Fallopian tube (tissue), 1 donor: ENCODE measurements around the genes GGT7, ACSS2, FAM83C and NFS1.

- PRO-cap, result no peak
These were observed 728 bp upstream of the TP53INP2 start for GRCh38 chr20:34703440-34703792.

DNA sequence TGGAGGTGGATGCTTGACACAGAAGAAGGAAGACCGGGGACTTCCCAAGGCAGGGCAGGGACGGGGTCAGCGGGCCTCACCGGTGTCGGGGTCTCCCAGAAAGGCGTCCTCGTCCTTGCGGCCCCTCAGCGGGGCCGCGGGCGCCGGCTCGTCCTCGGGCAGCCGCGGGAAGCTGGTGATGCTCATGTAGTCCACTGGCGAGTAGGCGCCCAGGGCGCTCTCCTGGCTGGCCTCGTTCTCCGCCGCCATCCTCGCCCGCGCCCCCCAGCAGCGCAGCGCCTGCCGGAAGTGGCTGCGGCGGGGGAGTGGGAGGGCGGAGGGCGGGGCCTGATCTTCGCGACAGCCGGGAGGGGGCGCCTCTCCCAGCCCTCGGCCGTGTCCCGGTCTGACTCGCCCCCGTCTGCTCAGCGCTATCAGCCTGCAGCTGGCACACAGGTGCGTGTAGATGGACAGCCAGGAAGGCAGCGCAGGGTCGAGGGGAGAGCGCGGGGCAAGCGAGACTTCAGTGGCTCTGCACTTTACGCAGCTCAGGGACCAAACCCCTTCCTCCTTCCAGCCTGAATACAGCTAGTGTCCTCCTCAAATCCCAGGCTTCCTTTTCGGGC is at the start of gene GGT7:
GGT7 (minus strand) TSS at position 290 of the 605 bp plus-strand sequence.
- PRO-cap, result bidirectional peak, plus-strand start at position 442 of the sequence, minus-strand start at position 263 of the sequence

DNA sequence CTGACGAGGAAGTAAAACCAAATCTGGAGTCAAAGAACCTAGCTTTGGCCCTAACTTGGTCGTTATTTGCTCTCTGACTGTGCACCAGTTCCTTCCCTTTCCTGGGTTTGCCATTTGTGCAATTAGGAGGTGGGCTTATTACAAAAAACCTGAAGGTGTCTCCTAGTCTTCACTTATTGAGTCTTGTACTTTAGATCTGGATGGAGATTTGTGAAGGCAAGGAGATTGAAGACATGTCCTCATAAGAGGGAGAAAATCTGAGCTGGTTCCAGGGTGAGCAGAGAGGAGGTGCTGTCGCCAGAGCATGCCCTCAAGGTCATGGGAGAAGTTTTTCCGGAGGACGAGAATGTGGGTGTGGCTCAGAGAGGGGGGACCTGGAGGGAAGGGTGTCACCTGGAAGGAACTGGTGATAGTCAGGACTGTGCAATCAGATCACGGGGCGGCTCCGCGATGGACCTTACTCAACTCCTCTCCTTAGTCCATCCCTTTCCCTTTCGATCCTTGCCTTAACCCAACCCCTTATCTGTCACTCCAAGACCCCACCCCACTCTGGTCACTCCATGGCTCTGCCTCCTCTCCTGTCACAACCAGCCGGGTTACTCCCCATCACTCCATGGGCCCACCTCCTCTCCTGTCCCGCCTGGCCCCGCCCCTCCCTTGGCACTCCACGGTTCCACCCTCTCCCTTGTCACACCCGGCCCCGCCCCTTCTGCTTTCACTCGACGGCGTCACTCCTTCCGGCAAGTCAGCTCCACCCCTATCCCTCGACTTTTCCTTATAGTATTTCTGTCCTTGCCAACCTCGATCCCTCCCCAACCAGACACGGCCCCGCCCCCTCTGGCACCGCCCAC is 528 bp upstream of the ACSS2 start:
- PRO-cap, result bidirectional peak, plus-strand start at position 430 of the sequence, minus-strand start at position 320 of the sequence; bidirectional peak, plus-strand start outside the sequence, minus-strand start at position 598 of the sequence

DNA sequence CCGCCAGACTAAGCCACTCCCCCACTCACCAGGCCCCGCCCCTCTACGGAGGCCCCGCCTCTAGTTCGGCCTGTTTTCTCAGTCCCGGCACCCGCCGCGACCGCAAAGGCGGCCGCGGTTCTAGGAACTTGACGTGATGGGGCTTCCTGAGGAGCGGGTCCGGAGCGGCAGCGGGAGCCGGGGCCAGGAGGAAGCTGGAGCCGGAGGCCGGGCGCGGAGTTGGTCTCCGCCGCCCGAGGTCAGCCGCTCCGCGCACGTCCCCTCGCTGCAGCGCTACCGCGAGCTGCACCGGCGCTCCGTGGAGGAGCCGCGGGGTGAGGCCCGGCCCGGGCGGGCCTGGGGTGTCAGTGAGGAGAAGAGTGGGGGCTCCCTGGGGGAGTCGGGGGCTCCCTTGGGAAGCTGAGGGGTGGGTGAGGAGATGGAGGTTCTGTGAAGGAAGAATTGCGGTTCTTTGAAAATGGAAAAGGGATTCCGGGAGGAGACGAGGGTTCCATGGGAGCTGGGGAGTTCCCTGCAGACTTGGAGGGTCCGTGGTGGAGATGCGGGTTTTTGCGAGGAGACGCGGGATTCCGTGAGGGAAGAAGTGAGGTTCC is at the start of gene ACSS2:
ACSS2 (plus strand) TSS at position 103 of the 593 bp plus-strand sequence.
- PRO-cap, result bidirectional peak, plus-strand start at position 105 of the sequence, minus-strand start outside the sequence

DNA sequence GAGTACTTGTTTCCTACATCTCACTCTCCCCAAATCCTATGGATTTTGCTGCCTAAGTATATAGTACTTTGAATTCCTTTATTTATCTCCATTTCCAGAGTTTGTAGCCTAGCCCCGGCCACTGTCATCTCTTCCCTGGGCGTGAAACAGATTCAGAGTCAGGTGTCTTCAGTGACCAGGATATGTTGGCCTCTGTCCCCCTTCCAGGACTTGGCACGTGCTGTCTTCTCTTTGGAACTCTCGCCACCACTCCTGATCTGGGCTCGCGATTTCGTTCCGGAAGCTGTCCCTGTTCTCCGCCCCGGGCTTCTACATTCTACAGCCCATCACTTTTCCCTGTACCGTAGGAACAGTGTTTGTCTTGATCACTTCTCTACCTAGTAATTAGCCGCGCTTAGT is 771 bp downstream of the GSS start:
- PRO-cap, result no peak

DNA sequence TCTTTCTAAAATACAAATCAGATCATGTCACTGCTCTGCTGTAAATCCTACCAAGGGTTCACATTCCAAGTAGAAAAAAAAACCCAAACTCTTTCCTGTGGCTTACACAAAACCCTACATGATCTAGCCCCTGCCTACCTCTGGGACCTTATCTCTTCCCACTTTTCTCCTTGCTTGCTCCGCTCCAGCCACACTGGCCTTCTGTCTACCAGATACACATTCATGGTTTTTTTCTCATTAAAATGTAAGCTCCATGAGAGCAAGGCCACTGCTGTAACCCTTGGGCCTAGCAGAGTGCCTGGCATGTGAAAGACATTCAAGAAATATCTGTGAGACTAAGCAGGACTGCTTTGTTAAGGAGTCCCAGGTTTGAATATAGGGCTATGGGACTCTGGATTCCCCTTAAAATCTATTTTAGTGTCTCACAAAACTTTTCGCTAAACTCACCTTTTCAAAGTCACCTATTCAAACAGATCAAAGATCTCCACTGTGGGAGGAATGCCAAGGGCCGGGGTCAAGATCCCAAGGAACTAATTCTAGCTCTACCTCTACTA is 25.3 kb upstream of the TRPC4AP start:
- PRO-cap, result no peak

- PRO-cap, result no peak
These were observed 24.9 kb downstream of the MMP24OS start for GRCh38 chr20:35253020-35253407.

GRCh38 chr20:35277069-35277533 is 821 bp downstream of the MMP24OS start:
- PRO-cap, result no peak

GRCh38 chr20:35292267-35292684 is at the start of gene FAM83C:
Gene FAM83C, minus strand, starts transcription at chr20:35292425.
- PRO-cap, result no peak

DNA sequence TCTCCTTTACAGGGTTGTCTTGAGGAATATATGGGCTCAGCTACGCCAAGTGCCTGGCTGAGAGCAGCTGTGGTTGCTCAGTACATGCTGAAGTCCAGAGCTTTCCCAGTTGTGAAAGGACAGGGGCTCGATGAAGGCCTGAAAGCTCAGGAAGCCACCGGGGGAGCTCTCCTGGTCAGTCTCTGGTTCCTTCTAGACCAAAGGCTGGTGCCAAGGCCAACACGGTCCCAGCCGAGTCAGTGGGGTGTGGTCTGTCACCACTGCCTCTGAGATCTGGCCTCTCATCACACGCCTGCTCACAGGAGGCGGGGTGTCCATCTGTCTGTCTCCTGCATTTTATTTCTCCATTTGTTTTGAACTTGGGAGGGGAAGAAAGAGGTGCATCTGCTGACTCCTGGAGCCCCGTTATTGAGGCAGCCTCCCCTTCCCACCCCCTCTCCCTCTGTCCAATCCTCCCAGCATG is 5.0 kb upstream of the FAM83C start:
- PRO-cap, result no peak

- PRO-cap, result no peak
These were observed 13.5 kb upstream of the FAM83C start for GRCh38 chr20:35305566-35306205.

DNA sequence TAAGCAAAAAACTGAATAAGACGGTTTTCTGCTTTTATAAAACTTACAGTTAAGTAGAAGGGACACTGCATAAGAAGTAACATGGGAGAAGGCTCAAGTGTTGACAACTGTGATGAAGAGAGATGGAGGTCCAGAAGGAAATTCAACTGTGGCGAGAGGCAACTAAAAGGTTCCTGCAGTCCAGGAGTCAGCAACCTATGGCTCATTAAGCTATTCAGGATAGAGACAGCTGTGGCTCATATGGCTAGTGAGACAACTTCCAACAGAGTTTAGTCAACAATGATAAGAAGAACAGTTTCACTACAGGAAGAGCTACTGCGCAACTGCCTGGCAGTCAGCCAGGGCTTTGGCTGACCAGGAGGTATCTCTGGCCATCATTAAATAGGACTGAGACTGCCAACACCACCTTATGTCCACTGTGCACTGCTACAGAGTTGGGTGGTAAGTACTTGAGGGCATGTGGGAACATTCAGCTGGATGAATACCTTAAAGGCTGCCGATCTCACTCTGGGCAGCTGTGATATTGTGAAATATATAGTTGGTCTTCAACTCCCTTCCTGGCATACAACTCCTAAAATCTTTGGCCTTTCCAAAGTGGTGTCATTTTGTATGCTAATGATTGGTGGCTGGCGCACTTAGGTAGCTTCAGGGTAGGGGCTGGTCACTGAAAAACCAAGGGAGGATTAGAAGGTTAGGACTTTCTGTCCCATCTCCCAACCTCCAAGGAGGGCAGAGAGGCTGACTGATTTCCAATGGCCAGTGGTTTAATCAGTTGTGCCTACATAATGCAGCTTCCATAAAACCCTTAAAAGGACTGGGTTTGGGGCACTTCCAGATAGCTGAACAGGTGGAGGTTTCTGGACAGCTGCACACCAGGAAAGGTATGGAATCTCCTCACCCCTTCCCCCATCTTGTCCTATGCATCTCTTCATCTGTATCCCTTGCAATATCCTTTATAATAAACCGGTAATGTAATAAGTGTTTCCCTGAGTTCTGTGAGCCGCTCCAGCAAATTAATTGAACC is 52.3 kb upstream of the FAM83C start:
- PRO-cap, result no peak

GRCh38 chr20:35465862-35466362 is 10.5 kb downstream of the CEP250 start:
- PRO-cap, result no peak

GRCh38 chr20:35466397-35467242 is 11.2 kb downstream of the CEP250 start:
- PRO-cap, result no peak

GRCh38 chr20:35555937-35556526 is 14.2 kb downstream of the ERGIC3 start:
- PRO-cap, result no peak

GRCh38 chr20:35616349-35616720 is 706 bp downstream of the SPAG4 start:
- PRO-cap, result bidirectional peak, plus-strand start at chr20:35616657, minus-strand start at chr20:35616269

- PRO-cap, result bidirectional peak, plus-strand start at chr20:35699405, minus-strand start at chr20:35699352
These were observed at the start of gene NFS1 for GRCh38 chr20:35698776-35699710. Gene NFS1, minus strand, starts transcription at chr20:35699352.

DNA sequence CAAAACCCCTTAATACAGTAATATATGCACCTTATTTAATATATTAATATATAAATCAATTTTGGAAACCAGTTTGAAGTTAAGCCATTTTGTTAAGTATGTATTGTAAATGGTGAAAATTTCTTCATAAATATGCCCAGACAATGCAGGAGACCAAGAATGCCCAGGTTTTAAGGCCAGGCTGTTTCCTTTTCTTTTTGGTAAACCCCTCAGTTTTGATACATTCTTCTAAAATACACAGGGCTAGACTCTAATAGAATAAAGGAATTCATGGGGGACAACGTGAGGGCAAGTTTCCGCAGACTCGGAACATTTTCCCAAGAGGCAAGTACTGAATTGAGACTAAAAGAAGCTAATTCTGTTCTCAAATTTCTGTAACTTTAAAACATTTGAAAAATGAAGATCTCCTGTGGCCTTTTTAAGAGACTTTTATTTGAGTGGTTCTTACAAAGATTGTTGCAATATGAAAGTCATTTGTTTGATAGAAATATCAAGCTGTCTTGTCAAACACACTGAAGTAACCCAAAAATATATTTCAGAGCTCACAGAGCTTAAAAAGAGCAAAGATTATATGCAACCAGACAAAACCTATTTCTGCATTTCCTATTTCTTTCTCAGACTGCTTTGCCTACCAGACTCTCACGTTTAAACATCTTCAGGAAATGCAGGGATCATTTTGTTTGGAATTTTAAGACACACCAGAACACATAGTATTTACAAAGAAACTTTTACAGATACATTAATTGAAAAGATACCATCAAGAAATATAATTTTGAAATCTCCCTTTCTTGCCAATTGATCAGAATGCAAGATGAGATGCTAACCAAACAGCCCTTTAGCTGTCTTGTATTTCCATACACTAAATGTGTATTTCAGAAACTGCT is 4.2 kb downstream of the ROMO1 start:
- PRO-cap, result no peak

GRCh38 chr20:35768825-35769748 is 2.7 kb upstream of the PHF20 start:
- PRO-cap, result bidirectional peak, plus-strand start at chr20:35769292, minus-strand start at chr20:35769157

- PRO-cap, result no peak
These were observed 4.0 kb downstream of the PHF20 start for GRCh38 chr20:35775520-35776444.